Foreskin fibroblast (primary cell): ENCODE results near the genes TRPC4 and SLC25A15.

- RRBS = no CpG with 5 or more reads among the region's 5 CpGs
These were observed 182.6 kb upstream of the CSNK1A1L start for GRCh38 chr13:37288022-37288472.

GRCh38 chr13:37869642-37870862 lies at the start of gene TRPC4:
TSS of gene TRPC4 (minus strand) at chr13:37869772.
- RRBS = 1% methylated on average over 13 of the region's 63 CpGs

GRCh38 chr13:37934360-37934842 lies 64.8 kb upstream of the TRPC4 start:
- RRBS = no CpG with 5 or more reads among the region's 17 CpGs

GRCh38 chr13:37934843-37935088 lies 65.2 kb upstream of the TRPC4 start:
- RRBS = no CpG with 5 or more reads among the region's 5 CpGs

GRCh38 chr13:40060025-40060769 lies 404.7 kb downstream of the COG6 start:
- RRBS = no CpG with 5 or more reads among the region's 8 CpGs

DNA sequence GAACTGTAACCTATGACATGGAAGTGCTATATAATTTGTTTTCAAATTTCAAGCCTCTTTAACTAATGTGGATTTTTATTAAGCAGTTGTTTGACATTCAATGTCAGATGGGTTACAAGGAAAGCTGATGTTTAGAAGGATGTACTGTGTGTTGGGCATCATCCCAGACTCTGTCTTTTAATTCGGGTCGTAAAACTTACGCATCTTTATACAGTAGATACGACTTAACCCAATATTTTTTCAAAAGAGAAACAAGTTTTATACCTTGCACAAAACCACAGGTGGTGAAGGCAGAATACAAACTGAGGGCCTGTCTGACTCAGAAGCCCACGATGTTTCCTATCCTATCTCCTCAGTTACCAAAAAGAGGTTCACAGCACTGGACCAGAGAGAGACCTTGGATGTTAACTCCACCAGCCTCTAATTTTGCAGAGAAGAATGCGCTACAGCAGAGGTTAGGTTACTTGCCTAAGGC lies 477.1 kb downstream of the FOXO1 start:
- RRBS = no CpG with 5 or more reads among the region's 6 CpGs

DNA sequence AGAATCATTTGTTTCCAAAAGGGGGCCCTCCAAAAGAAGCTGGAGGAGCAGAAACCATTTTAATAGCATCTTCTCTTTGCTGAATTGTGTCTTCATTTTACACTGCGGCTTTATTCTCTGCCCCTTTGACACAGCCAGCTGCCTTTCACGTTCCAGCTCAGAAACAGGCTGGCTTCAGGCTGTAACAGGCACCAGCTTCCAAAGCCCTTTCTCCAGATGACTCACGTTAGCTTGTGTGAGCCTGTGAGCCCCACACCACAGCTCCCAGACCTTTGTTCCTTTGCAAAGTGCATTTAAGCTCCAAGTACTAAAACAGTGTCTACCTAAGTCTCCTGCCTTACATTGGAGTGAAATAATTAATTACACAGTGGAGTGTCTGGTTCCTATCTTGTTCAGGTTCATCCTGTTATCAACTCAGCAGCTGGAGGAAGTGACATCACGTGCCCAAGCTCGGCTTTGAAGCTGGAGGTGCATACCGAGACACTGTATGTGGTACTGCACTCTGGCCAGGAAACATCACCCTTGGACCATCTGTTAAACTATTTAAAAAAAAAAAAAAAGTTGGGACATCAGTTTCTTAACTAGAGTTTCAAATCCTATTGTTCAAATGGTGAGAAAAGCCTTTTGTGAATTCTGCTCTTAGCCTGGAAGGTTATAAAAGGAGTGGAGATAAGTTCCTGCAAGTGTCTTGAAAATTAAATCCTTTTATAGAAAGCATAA lies 475.7 kb downstream of the FOXO1 start:
- RRBS = no CpG with 5 or more reads among the region's 6 CpGs

GRCh38 chr13:40343402-40344011 lies 322.9 kb downstream of the FOXO1 start:
- RRBS = no CpG with 5 or more reads among the region's 2 CpGs

GRCh38 chr13:40438071-40438633 lies 228.3 kb downstream of the FOXO1 start:
- RRBS = no CpG with 5 or more reads among the region's 6 CpGs

DNA sequence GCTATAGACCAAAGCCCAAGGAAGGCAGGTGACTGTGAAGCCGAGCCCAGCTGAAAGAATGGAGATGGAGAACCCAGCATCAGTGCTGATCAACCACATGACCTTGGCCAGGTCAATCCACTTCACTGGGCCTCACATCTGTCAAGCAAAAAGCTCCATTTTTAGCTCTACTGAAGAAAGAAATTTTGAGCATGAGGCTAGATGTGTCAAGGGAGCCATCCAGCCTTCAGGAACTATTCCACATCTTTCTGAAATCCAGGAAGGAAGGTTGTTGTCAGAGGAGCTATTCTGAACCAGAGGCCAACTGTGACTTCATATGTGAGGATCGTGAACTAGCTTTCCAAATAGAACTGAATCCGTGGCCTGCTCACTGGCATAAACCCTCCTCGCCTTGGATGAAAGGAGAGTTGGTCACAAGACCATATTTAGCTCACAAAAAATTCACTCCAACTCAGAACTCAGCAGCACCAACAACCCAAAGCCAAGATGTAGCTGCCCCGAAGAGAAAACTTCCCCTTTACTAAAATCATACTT lies 195.8 kb downstream of the FOXO1 start:
- RRBS = no CpG with 5 or more reads among the region's 5 CpGs

GRCh38 chr13:40547686-40548490 lies 118.6 kb downstream of the FOXO1 start:
- RRBS = no CpG with 5 or more reads among the region's 3 CpGs

GRCh38 chr13:40559311-40560562 lies 106.7 kb downstream of the FOXO1 start:
- RRBS = no CpG with 5 or more reads among the region's 26 CpGs

GRCh38 chr13:40564060-40565120 lies 102.1 kb downstream of the FOXO1 start:
- RRBS = no CpG with 5 or more reads among the region's 16 CpGs

DNA sequence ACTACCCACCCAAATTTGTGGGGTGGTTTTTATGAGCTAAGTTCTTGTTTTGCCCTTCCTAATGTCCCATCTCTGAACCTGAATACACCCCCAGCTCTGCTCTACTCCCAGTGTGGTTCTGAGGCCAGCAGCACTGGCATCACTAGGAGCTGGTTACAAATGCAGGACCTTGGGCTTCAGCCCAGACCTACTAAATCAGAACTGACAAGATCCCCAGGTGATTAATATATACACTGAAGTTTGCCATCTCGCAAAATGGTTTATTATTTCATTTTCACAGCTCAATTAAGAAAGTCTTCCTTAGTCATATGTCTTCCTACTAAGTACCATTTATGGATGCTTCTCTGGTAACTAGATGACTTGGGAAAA lies 67.9 kb downstream of the FOXO1 start:
- RRBS = no CpG with 5 or more reads among the region's 1 CpG

GRCh38 chr13:40789103-40790476 lies at the start of gene SLC25A15:
TSS of gene SLC25A15 (plus strand) at chr13:40789611.
- RRBS = 1% methylated on average over 41 of the region's 112 CpGs

DNA sequence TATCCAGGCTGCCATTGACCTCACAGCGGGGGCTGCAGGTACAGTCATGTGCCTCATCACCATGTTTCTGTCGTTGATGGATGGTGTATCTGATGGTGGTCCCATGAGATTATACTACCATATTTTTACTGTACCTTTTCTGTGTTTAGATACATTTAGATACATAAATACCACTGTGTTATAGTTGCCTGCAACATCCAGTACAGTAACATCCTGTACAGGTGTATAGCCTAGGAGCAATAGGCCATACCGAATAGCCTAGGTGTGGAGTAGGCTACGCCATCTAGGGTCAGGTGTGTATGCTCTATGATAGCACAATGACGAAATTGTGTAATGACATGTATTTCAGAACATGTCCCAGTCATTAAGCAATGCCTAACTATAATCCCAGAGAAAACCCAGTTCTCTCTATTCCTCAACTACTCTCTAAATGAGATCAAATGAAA lies 3.9 kb downstream of the SLC25A15 start:
- RRBS = no CpG with 5 or more reads among the region's 5 CpGs

DNA sequence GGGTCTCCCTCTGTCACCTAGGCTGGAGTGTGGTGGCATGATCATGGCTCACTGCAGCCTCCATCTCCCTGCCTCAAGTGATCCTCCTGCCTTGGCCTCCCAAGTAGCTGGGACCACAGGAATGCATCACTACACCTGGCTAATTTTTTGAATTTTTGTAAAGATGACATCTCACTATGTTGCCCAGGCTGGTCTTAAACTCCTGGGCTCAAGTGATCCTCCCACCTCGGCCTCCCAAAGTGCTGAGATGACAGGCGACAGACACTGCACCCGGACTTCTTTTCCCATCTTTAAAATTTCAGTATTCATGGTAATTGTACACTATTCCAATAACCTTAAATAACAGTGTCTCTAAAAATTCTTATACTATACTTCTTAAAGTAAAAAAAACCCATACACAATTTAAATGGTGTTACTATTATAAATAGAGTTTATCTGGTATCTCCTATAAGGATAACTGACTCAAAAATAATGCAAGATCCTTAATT lies 89.1 kb downstream of the ELF1 start:
- RRBS = no CpG with 5 or more reads among the region's 3 CpGs

- RRBS = no CpG with 5 or more reads among the region's 6 CpGs
These were observed 73.9 kb downstream of the ELF1 start for GRCh38 chr13:40944994-40945909.

DNA sequence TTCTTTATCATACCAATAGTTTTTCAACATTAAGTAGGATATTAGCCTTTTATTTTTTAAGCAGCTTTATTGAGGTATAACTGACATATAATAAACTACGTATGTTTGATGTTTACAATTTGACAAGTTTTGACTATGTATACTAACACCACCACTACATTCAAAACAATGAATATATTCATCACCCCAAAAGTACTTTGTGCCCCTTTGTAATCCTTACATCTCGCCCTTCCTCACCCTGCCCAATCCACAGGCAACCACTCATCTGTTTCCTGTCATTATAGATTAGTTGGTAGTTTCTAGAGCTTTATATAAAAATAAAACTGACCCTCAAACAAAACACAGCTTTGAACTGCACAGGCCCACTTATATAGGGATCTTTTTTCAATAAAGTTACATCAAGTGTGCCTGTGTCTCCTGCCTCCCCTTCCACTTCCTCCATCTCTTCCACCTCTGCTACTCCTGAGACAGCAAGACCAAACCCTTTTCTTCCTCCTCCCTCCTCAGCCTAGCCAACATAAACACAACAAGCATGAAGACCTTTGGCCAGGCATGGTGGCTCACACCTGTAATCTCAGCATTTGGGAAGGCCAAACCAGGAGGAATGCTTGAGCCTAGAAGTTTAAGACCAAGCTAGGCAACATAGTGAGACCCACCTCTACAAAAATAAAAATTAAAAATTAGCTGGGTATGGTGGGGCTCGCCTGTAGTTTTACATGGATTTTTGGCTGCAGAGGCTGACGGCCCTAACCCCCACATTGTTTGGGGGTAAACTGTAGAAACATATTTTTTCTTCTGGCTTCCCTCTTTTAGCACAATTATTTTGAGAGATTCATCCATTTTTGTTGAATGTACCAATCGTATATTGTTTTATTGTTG lies 72.7 kb downstream of the ELF1 start:
- RRBS = no CpG with 5 or more reads among the region's 5 CpGs

DNA sequence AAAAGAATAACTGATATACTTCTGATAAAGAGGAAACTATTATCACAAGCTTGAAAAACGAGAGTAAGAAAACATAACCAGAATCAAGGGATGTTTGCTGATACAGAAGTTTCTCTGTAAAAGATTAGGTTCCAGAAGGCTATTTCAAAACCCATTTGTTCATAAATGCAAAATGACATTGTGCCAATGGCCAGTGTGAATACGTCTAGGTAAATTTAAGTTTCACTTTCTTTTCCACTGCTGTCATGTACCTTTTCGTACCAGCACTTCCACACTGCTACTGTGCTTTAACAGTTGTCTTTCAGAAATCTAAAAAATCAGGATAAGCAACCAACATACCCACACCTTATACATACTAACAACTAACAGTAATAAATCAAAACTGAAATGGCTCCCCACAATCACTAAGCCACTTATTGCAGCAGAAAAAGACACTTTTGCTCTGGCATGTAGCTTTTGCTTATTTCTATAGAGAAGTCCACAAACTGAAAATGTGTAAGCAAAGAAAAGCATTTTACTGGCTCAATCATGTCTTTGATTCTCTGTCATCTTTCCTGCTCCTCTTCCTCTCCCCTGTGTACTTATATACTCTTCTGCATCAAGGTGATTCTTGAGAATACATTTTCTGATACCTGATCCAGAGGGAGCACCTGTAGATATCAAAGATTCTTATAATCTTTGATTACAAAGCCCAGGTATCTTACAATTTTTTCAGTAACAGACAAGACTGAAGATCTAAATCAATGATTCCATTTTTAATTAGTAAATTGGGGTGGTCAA lies 34.3 kb downstream of the ELF1 start:
- RRBS = no CpG with 5 or more reads among the region's 3 CpGs